ENCODE measurements around a stretch of chr21.

DNA sequence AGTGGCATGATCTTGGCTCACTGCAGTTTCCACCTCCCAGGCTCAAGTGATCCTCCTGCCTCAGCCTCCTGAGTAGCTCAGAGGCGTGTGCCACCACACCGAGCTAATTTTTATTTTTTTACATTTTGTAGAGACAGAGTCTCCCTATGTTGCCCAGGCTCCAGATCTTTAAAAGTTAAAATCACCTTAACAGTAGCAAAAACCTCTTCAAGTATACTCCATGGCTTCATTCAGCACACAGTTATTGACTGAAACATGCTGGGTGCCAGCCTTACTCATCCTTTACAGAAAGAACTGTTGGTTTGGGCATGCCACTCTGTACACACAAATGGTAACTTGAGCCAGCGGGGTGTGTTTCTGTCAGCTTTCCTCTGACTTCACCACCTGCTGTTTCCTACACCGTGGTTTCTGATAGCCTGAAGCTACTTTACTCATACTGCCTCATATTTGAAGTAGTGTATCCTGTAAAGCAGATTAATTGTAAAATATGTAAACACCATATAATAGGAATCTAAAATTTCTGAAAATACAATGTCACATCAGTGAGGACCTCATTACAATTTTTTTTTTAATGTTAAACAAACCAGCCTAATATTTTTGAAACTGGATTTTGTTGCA, 114.0 kb downstream of the ATP5PO start:
- PRO-cap = no peak
- RRBS = no CpG with 5 or more reads among the region's 4 CpGs

GRCh38 chr21:33914132-33914688, 1.4 kb downstream of the ATP5PO start:
- PRO-cap = no peak
- RRBS = no CpG with 5 or more reads among the region's 5 CpGs

GRCh38 chr21:33924543-33924789, 8.9 kb upstream of the ATP5PO start:
- PRO-cap = no peak
- RRBS = no CpG with 5 or more reads among the region's 3 CpGs

GRCh38 chr21:34128010-34128590, 54.7 kb downstream of the MRPS6 start:
- PRO-cap = no peak
- RRBS = no CpG with 5 or more reads among the region's 8 CpGs

DNA sequence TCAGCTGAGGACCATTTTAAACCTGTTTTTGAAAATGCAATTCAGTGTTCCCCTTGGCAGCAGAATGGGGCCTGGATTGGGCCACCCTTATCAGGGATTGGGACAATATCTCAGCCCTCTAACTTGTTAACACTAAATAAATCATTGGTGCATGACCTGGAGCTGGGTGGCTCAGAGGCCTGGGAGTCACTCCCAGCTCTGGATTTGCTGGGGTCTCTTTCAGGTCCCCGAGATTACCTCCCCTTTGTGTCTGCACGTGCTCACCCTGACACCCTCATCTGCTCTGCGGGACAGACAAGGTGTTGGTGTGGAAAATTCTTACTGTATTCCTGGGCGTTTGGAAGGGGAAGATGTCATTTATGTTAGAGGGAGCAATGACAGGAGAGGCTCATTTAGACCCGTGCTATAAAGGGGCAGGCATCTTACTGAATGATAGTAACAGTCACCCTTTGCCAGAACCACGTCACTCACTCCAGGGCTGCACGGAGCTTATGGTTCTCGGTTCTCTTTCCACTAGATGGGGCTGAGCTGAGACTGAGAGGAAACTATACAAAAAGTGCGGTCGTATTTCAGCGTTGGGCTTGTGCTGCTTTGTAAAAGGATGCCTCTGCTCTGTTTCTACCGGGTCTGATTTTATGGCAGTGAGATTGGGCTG, 55.5 kb downstream of the MRPS6 start:
- PRO-cap = no peak
- RRBS = no CpG with 5 or more reads among the region's 12 CpGs

GRCh38 chr21:34361829-34362215, 2.0 kb upstream of the KCNE2 start:
- PRO-cap = no peak
- RRBS = no CpG with 5 or more reads among the region's 11 CpGs

DNA sequence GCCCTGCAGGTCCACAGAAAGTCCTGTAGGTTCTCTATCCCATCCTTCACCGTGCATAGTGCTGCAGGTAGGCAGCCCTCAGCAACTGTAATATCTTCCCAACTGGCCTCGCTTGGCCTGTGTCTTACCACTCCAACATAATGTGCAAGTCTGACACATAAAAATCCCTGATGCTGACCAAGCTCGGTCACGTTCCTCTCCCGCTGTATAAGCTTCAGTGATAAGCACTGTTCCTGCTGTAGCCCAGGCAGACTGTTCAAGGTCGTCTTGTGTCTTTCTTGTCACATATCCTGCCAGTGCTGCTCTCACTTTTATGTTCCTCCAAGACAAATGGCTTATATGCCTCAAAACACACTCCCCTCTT, 19.4 kb upstream of the KCNE1 start:
- PRO-cap = no peak
- RRBS = no CpG with 5 or more reads among the region's 6 CpGs

- PRO-cap = no peak
- RRBS = no CpG with 5 or more reads among the region's 1 CpG
Measured at GRCh38 chr21:34542911-34543204, 30.8 kb upstream of the KCNE1 start.

- PRO-cap = no peak
- RRBS = no CpG with 5 or more reads among the region's 5 CpGs
Measured at GRCh38 chr21:34690345-34690911, 21.6 kb downstream of the CLIC6 start.

DNA sequence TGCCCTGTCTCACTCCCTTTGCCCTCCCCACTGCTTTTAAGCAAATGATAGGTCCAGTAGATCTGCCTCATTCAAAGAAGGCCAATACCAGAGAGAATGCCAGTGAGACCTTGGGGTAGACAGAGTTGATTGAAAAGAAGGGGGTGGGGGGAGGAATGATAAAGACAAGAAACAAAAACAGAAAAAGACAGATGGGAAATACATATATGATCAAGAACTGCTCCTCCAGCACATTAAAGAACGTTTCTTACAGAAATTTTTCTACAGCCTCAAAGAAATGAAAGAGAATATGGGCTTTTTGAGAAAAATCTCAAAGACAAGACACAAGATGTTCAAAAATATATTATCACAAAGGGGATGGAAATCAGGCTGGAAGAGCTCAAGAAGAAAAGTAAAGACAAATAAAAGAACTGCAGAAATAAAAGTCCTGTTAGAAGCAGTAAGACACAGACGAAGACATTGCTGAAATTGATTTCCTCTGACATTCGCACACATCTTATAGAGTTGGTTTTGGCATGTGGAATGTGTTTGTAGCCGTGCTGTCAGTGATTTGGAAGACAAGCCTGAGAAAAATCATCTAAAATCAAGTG, 44.3 kb downstream of the CLIC6 start:
- PRO-cap = no peak
- RRBS = no CpG with 5 or more reads among the region's 4 CpGs

DNA sequence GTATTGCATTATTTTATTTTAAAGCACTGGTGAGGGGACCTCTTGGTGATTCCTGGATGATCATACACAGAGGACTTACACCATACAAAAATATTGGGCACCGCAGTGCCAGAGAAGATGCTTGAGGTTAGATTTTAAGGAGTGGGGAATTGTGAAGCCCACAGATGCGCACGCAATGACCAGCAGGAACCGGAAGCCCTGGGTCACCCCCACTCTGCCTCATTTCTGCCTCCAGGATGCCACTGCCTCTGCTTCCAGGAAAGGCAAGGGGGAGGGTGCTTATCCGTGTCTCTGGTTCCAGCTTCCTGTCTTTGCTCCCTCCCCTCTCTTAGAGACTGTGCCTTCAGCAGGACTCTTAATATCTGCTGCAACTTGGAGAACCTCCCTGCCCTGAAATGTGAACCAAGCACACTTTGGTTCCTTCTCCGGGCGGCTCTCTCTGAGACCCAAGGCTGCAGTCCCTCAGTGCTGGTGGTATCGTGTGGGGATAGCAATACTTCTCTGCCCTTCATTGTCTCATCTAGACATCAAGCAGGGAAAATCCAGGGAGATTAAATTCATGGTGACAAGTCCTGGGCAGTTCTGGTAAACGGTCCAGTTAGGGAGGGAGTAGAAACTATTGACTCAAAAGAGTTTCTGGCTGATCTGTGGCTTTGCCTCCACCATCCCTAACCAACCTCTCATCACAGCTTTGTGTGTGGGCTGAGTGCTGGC, 48.3 kb downstream of the CLIC6 start:
- PRO-cap = bidirectional peak, plus-strand start at position 361 of the sequence, minus-strand start at position 330 of the sequence
- RRBS = no CpG with 5 or more reads among the region's 9 CpGs

DNA sequence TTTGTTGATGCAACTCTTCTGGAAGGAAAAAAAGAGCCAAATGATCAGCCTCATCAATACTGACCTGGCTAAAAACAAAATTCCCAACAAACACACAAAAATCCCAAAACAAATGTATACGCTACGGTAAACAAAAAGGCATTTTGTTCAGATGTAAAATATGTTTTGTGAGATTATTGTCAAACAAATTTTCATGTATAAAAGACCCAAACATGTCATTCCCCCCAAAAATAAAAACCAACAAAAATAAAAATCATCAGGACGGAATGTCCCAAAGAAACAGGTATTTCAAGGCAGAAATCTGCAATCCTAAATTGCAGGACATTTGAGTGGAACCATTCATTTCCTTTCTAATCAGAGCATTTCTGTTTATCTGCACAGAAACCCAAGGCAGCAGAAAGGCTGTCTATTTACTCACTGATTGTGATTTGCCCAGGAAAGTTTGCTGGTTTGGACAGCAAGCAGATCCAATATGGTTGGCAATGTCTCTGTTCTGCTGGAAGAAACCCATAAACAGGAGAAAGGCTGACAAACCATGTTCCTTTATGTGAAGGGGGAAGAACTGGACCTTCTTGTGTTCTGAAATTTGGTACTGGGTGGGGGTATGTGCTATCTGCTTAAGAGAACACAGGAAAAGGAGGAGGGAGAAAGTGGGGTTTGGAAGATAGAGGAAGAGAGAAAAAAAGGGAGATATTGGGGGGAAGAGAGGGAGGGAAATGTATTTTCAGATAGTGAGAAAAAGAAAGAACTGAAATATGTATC, 120.0 kb downstream of the CLIC6 start:
- PRO-cap = no peak
- RRBS = no CpG with 5 or more reads among the region's 3 CpGs

GRCh38 chr21:34795450-34796285, 126.9 kb downstream of the CLIC6 start:
- PRO-cap = no peak
- RRBS = no CpG with 5 or more reads among the region's 8 CpGs

GRCh38 chr21:34811122-34812165, 142.7 kb downstream of the CLIC6 start:
- PRO-cap = no peak
- RRBS = no CpG with 5 or more reads among the region's 10 CpGs

- PRO-cap = no peak
- RRBS = 100% methylated on average over 1 of the region's 18 CpGs
Measured at GRCh38 chr21:34819569-34820375, 151.0 kb downstream of the CLIC6 start.

- PRO-cap = no peak
- RRBS = no CpG with 5 or more reads among the region's 13 CpGs
Measured at GRCh38 chr21:34839741-34840479, 171.1 kb downstream of the CLIC6 start.

DNA sequence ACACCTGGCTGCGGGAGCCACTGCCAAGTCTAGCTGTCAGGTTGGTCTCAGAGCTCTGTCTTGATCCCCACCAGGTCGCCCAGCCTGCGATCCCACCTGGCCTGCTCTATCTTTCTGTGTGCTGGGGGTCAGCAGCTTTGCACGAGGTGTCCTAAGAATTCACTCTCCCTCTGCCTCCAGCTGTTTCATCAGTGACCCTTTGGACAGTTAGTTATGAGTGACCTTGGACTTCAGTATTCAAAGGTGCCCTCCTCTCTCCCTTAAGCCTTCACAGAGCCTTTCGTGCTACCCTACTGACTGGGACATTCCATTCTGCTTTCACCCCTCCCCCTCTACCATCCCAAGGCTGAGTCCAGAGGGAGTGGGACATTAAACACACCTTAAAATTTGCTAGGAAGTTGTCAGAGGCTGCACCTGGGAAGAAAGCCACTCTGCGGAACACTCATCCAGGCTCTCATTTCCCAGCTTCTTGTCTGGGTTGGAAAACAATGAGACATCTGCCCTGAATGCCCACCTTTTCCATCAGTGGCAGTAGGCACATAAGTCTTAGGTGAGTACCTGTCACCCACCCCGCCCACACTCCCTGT, 171.9 kb downstream of the CLIC6 start:
- PRO-cap = no peak
- RRBS = no CpG with 5 or more reads among the region's 7 CpGs

GRCh38 chr21:34843478-34844146, 174.8 kb downstream of the CLIC6 start:
- PRO-cap = no peak
- RRBS = no CpG with 5 or more reads among the region's 12 CpGs

DNA sequence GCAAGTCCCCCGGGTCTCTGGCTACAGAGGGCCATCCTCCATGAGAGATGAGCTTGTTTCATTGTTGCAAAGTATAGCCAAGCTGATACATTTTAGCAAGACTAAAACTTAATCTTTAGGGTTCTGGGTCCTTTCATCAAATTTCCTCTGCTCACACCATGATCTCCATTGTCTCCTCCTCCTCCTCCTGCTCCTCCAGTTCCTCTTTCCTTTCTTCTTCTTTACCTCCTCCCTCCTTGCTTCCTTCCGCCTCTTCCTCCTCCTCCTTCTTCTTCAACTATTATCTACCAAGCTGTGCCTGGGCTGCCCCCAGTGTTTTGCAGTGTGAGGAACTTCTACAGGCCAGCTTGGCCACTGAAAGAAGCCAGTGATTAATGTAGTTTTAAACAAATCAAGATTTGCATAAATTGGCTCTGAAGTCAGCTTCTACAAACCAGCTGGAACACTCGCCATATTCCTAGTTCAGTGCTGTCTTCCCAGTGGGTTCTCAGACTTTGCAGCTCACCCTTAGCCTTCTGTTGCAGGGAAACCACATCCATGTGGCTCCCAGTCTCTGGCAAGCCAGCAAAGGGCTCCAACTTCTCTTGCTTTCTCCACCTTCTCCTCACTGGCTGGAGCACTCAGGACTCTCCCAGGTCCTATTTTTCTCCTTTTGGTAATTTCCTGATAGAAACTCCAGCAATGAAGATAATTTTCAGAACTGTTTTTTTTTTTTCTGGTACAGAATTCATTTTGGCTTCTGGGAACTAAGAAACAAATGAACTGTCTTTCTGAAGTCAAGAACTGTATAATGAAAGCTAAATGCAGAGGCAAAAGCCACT, 139.2 kb downstream of the RUNX1 start:
- PRO-cap = no peak
- RRBS = no CpG with 5 or more reads among the region's 3 CpGs

DNA sequence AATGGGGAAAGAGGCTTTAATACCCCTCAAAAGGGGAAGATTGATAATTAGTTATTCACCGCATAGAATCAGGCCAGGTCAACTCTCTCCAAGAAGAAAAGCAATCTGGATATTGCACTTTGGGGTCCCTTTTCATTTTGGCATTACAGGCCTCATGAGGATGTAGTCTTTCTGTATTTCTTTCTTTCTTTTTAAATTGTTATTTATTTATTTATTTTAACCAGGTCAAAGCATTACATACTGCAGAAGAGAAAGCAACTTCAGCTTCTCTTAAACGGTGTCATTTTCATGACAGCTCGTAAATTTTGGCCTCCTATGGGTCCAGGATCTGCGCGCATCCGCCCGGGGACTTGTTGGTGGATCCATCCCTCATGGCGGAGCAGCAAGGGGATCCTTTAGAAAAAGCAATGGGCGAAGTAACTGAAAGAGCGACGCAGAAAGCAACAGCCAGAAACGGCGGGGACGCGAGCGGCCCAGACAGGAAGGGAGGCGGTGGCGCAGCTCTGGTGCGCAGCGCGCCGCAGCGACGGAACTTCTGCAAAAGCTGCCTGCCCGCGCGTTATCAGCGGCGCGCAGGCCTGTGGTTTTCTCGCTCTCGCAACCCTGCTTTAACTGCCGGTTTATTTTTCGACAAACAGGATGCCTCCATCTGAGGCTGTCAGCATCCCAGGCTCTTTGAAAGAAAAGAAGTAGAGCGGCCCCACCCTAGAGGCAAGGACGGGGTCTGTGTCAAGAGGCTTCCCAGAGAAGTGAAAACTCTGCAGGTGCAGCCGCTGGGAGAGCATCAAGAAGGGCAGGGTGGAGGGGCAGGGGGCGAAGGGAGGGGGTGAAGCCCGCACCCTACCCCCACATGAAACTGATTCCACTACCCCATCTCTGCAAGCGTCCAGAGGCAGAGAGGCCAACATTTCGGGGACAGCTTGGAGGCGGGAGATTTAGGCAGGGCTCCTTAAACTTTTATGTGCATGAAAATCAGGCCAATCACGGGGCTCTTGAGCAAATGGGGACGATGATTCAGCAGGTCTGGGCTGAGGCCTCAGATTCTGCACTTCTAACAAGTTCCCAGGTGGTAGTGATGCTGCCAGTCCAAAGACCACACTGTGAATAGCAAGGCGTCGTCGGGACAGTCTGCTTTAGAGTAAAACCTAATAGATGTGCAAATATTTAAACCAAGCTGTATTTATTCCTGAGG, 22.4 kb downstream of the RUNX1 start:
- PRO-cap = no peak
- RRBS = 0% methylated on average over 3 of the region's 47 CpGs

All from kidney (tissue), 2 donors.